Brain (tissue), 1 donor: ENCODE measurements around a stretch of chr1.

GRCh38 chr1:66367572-66368109 is 166.3 kb upstream of the SGIP1 start:
- RRBS, result no CpG with 5 or more reads among the region's 5 CpGs

- RRBS, result no CpG with 5 or more reads among the region's 8 CpGs
Measured at GRCh38 chr1:66396027-66396898, 137.7 kb upstream of the SGIP1 start.

DNA sequence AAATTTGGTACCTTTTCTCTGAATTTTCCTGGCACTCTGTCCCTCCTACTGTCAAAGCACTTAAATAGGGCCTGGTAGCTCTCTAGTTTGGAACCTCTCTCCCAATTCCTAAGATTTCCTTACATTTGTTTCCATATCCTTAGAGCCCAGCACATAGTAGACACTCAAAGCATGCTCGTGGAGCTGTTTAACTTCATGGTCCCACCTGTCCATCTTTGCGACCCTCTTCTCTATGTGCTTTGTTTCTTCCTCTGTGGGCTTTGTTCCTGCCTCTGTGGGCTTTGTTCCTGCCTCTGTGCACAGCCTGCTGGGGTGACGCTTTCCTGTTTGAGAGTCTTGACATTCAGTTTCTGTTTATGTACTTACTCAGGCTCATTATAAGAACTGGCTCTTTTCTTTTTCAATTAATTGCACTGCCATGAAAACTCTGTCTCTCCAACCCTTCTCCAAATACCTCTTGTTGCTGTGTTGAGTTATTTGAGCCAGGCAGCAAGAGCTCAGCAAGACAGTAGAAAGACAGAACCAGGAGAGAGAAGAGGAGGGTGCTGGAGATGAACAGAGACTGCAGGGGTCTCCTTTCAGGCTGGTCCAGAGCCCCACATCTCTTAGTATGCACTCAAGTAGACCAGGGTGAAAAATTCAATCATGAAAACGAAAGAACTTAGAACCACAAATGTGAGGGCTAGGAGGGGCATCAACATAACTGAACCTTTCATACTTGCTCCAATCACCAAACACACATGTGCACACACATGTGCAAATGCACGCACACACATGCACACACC is 88.4 kb upstream of the SGIP1 start:
- RRBS, result no CpG with 5 or more reads among the region's 5 CpGs

- RRBS, result no CpG with 5 or more reads among the region's 4 CpGs
Measured at GRCh38 chr1:66449895-66450647, 83.9 kb upstream of the SGIP1 start.

GRCh38 chr1:66946007-66946434 is 21.2 kb downstream of the MIER1 start:
- RRBS, result no CpG with 5 or more reads among the region's 2 CpGs

DNA sequence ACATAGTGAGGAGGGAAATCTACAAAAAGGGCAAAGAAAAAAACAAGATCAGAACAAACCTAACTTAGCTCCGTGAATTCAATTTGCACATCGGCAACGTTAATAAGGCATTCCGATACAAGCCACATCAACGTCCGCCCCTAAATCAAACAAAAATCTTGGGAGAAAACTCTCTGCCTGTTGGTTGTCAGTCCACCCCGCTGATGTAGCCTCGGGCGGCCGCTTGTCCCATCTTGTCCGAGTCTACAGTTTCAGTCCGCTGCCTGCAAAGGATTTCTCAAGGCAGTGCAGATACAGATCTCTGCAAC is 1.0 kb downstream of the SLC35D1 start:
- RRBS, result no CpG with 5 or more reads among the region's 12 CpGs

DNA sequence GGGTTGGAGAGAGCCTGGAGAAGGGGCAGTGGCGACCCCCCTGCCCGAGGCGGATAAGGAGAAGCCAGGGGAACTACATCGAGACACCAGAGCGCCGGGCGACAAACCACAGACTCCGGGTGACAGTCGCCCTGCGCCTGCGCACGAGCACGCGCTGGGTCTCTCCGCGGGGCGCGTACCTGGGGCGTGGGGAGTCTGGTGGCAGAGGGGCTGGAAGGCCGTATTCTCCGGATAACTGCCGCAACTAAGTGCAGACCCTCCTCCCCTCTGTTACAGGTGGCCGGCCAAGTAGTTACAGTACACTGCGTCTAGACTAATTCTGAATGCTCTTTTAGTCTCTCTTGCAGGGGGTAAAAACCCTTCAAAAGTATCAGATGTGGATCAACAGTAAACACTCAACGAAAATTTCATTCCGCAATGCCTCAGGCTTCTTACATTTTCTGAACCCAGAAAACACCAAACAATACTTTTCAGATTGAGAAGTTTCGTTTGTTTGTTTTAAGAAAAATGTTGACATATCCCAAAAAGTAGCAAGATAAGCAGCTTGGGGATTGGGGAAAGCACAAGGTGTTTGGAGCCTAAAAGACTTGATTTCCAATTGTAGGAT is 425 bp upstream of the SLC35D1 start:
- RRBS, result 0% methylated on average over 10 of the region's 27 CpGs

- RRBS, result no CpG with 5 or more reads among the region's 18 CpGs
Measured at GRCh38 chr1:67424478-67425356, 5.5 kb downstream of the SERBP1 start.

DNA sequence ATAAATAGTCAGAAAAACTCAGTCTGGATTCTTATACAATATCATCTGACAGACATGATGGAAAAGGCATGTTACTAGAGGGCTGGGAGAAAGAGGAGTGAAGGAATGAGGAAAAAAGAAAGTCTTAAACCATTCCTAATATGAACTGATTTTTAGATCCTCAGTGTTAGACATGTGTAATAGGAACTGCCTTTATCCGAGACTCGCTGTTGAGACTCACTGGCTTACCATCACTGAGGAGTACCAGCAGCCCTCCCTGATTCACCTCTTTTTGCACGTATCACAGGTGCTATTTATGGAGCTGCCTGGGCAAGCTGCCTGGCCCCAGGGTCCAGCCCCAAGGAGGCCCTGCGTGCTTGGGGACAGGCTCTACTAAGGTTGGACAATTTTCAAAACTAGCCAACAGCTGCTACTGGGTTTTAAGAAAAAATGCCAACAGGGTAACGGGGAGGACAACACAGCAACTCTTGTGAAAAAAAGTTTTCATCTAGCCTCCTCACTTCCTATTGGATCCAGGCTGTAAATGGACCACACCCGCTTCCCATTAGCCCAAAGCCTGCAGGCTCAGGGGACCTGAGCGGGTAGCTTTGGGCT is 30.7 kb upstream of the SERBP1 start:
- RRBS, result no CpG with 5 or more reads among the region's 7 CpGs

DNA sequence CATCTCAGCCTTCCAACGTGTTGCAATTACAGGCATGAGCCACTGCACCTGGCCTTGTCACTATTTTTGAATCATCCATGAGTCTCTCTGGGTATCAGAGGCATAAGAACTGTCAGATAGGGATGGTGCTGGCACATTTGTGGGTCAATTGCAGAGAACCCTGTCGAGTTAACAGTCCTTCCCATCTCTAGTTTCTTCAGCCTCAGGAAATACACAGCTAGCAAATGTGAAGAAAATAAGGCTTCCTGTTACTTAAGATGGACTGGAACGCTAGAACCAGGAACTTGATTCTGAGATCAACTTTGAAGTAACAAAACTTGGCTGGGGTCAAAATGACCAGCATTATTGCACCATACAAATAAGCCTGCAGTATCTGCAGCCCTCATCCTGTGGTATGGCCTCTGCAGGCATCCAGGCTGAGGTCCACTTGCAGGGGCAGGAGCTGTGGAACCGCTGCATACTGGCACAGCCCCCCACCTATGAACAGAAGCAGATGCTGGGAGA is 124.2 kb upstream of the GADD45A start:
- RRBS, result no CpG with 5 or more reads among the region's 4 CpGs

- RRBS, result no CpG with 5 or more reads among the region's 2 CpGs
Measured at GRCh38 chr1:67687296-67687594, 2.2 kb downstream of the GADD45A start.

- RRBS, result no CpG with 5 or more reads among the region's 8 CpGs
Measured at GRCh38 chr1:67687595-67688698, 2.9 kb downstream of the GADD45A start.

DNA sequence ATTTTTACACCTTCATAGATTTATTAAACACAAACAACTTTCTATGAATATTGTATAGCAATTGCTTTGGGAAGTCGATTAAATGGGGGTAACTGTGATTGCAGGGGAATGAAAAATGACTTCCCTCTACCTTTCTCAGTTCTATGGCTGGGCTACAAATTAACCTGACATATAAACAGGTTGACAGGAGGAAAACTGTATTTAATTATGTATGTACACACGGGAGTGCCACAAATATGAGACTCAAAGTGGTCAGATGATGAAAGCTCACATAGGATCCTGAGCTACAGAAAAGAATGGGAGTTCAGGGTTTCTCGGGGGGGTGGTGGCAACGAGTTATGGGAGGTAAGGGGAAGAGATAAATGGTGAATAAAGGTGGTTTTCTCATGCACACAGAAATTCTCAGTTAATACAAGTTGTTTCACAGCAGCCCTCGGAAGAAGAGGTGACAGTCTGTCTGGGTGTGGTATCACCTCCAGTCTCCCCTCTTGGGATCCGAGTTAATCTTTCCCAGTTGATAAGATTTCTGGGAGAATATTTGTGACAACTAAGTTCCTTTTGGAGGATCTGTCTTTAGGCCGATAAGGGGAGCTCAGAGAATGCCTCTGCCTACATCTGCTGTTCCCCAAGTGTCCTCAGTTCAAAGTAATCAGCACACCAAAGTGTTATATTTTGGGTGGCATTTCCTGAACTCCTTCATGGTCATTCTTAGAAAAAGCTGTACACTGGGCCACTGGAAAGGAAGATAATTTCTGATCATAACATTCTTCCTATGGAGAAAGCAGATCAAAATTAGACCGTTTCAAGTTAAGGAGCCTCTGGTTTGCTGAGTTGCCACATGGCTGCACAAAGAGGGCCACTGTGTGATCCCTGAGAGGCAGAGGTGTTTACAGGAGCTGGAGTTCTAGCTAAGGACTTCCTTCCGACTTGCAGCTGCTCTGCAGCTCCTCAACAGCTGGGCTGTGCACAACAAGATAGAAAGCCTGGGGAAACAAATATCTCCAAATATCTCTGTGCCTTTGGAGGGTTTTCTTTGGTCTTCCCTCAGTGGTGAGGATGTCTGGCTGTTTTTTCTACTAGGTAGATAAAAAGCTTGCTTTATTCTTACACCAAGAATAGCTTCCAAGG is 26.5 kb downstream of the GADD45A start:
- RRBS, result no CpG with 5 or more reads among the region's 9 CpGs

- RRBS, result no CpG with 5 or more reads among the region's 2 CpGs
Measured at GRCh38 chr1:67713322-67713904, 28.4 kb downstream of the GADD45A start.

- RRBS, result 94% methylated on average over 3 of the region's 18 CpGs
Measured at GRCh38 chr1:67753657-67754652, 69.0 kb downstream of the GADD45A start.

- RRBS, result 79% methylated on average over 2 of the region's 18 CpGs
Measured at GRCh38 chr1:68140819-68142154, 90.9 kb upstream of the DIRAS3 start.

- RRBS, result no CpG with 5 or more reads among the region's 8 CpGs
Measured at GRCh38 chr1:68145625-68146300, 86.6 kb downstream of the WLS start.

DNA sequence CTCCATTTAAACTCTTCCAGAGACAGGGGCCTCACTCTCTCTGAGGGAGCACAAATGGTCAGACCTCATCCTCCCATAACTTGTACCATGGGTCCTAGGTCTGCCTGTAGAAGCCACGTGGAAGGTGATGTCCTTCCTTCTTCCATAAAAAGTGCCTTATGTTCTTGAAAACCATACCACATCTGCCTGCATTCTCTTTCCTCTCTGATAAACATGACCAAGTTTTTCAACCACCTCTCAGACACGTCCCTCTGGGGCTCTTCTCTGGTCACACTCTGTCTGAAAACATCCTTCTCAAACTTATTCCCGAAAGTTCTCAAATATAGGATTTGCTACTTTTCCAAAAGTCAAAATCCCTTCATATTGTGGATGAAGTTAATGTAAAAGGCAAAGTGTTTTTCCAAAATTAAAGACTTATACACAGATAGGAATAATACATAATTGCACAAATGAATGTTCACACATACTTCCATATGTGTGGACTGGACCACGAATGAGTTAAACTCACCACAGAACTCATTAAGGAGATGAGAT is 72.8 kb downstream of the WLS start:
- RRBS, result no CpG with 5 or more reads among the region's 4 CpGs

GRCh38 chr1:68975408-68975883 is 478.6 kb upstream of the DEPDC1 start:
- RRBS, result no CpG with 5 or more reads among the region's 3 CpGs

DNA sequence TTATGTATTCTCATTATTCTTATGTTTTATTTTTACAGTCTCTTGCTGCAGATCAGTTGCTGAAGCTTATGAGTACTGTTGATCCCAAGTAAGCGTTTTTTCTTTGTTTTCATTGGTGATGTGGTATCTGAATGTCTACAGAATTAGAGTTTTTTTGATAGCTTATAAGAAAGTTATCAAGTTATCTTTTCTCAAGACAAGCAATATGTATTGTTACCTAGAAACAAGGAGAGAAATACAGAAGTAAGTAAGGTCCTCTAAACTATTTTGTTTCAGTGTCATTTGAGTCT is 14.2 kb downstream of the SRSF11 start:
- RRBS, result no CpG with 5 or more reads among the region's 1 CpG